ENCODE results near the gene RRP15.

- PRO-cap, result no peak
- RAMPAGE, long total RNA, 4 experiments, result no peak in any of the 4 experiments
Measured at GRCh38 chr1:212792149-212792913, 637 bp downstream of the TATDN3 start.

DNA sequence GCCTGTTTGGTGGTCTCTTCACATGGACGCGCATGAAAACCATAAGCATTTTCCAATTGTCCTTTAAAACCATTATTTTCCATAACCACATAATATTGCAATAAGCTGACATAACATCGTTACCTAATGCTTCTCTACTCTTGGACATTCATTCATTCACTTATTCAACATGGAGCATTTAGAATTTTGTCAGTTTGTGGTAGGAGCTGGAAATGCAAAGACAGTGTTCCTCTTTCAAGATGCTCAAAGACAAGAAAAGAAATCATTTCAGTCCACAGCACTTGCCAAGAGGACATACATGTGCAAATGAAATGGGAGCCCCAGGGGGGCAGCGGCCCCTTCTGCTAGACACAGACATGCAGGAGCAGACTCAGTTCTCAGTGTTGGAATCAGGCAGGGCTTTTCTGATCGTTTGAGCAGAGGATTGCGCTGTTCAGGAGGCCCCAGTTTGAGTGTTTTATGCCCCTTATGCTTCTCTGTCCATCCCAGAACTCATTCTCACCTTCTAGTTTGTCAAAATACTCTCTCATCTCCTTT is 35.6 kb upstream of the VASH2 start:
- PRO-cap, result no peak
- RAMPAGE, long total RNA, 4 experiments, result no peak in any of the 4 experiments

DNA sequence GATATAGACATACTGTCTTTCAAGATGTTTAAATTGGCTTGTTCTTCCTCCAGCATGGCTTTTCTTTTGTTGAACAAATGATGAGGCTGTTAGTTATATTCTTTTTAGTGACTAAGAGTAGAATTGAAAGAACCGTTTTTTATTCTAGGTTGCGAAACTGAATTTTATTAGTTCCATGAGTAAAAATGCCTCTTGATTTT is 112.3 kb downstream of the RPS6KC1 start:
- PRO-cap, result no peak
- RAMPAGE, long total RNA, 4 experiments, result no peak in any of the 4 experiments

GRCh38 chr1:213582486-213582728 is 405.4 kb upstream of the PROX1 start:
- PRO-cap, result no peak
- RAMPAGE, long total RNA, 4 experiments, result no peak in any of the 4 experiments

- PRO-cap, result no peak
- RAMPAGE, long total RNA, 4 experiments, result no peak in any of the 4 experiments
Measured at GRCh38 chr1:213759813-213760204, 228.0 kb upstream of the PROX1 start.

DNA sequence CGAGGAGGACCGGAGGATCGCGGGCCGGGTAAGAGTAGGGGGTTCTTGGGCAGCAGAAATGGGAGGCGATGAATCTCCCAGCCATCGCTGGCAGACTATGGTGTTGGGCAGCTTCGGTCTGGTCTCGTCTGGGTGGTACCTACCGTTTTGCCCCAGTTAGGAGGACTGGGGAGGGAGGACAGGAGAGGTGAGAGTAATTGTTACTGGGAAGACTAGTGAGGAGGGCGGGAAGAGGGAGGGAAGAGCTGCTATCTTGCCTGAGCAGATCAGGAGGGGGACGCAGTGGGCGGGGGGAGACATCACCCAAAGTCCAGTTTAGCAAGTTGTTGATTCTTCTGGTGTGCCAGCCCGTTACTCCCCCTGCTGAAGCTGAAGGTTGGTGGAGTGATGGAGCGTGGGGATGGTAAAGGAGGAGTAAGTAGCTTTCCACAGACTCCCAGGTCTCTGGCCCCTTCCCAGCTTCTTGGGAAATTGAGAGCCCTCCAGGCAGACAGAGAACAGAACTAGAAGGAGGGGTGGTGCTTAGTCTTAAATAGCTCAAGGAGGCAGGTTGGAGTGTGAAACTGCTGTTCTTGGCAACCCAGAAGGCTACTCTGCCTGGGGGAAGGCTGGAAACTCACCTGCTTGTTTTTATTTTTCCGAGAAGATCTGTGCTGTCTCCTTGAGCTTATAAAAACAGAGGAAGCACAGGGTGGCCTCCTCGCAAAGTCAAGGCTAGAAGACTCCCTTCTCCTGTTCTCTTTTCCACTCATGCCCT is 1.8 kb downstream of the PROX1 start:
- PRO-cap, result no peak
- RAMPAGE, long total RNA, 4 experiments, result start-site peak on the plus strand in 2 of 4 experiments, centred at positions 58 to 383 of the sequence, 5 to 6 reads per replicate

GRCh38 chr1:213996978-213998044 is 9.5 kb downstream of the PROX1 start:
- PRO-cap, result no peak
- RAMPAGE, long total RNA, 4 experiments, result no peak in any of the 4 experiments

- PRO-cap, result no peak
- RAMPAGE, long total RNA, 4 experiments, result no peak in any of the 4 experiments
Measured at GRCh38 chr1:214107222-214108050, 119.7 kb downstream of the PROX1 start.

- PRO-cap, result no peak
- RAMPAGE, long total RNA, 4 experiments, result no peak in any of the 4 experiments
Measured at GRCh38 chr1:214126557-214127294, 139.0 kb downstream of the PROX1 start.

DNA sequence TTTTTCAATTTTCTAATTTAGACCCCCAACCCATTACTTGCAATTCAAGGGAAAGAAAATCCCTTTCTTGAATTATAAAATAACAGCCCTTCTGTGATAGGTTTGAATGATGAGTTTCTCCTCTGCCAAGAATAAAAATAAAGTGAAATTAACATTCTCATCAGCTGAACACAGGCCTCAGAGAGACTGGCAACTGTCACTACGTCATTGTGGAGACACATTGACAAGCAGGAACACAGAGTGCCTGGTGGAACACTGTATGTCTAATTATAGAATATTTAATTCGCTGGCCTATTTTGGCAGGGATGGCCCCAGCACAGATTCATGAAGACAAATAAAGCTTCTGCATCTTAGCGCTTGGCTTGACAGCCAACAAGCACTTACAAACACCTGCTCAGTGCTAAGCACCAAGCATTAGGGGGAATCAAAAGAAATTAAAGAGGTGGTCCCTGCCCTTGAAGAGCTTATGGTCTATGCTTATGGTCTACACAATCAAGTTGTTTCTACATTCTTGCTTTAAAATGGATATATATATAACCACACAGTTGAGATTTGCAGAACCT is 52.0 kb upstream of the SMYD2 start:
- PRO-cap, result no peak
- RAMPAGE, long total RNA, 4 experiments, result no peak in any of the 4 experiments

- PRO-cap, result no peak
- RAMPAGE, long total RNA, 4 experiments, result no peak in any of the 4 experiments
Measured at GRCh38 chr1:214261008-214261519, 19.9 kb upstream of the SMYD2 start.

DNA sequence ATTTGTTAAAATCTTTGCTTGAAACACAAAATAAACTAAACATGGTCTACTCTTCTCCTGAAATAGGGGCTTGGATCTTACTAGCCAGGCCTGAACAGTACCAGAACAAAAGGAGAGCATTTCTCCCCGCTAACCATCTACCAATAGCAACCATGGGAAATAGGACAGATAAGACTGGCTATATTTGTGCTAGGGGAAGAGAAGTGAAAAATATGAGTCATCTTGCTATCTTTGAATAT is 81.1 kb downstream of the SMYD2 start:
- PRO-cap, result no peak
- RAMPAGE, long total RNA, 4 experiments, result no peak in any of the 4 experiments

DNA sequence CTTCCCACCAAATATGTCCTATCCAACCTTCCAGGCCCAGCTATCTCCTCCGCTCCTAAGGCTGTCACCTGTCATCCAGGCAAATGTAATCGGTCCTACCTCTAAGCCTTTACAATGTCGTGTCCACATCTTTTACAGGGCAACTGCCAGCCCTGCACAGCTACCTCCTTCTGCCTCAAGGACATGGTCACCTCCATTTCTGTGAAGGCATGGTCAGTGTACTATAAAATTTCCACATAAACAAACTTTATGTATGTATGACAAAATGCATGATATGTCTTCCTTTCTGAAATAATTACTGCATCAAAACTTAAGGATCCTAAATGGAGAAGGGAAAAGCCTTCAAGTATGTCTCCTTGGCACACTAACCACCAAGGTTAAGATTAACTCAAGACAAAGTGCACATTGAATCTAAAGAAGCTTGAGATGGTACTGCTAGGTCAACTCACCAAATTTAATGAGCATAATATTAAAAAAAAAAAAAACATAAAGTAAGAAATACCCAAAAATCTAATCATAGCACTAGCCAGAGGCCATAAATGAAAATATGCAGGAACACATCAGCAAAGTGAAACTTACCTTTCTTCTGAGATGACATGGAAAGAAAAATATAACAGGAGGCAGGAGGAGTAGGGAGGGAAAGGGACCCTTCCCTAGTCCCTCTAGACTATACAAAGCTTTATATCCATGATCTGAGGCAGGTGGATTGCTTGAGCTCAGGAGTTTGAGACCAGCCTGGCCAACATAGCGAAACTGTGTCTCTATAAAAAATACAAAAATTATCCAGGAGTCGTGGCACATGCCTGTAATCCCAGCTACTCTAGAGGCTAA is 34.2 kb downstream of the PTPN14 start:
- PRO-cap, result no peak
- RAMPAGE, long total RNA, 4 experiments, result no peak in any of the 4 experiments

DNA sequence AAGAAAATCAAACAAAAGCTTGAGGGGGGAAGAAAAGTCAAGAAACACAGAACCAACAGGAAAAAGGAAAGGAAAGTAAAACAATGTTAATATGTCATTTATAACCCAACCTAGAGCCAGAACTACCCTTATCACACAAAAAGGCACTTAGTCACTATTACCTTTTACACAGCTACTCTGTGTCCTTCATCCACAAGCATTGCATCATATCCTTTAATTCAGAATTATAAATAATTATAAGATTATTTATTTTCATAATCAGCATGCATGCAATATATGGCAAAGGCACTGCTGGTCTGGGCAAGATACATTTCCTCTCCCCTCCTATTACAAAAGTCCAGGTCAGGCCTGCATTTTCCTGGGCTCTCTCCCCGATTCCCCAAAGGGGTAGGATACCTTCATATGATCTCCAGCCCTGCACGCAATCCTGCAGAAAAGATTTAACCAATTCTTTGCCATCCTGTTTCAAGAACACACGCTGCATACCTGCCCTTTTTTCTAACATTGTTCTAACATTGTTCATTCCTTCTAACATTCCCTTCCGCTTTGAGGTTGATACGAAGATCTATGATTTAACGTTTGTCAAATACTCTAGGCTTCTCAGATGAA is 4.4 kb downstream of the PTPN14 start:
- PRO-cap, result no peak
- RAMPAGE, long total RNA, 4 experiments, result no peak in any of the 4 experiments

- PRO-cap, result no peak
- RAMPAGE, long total RNA, 4 experiments, result no peak in any of the 4 experiments
Measured at GRCh38 chr1:214547513-214547981, 3.9 kb downstream of the PTPN14 start.

GRCh38 chr1:215608948-215609682 is 42.0 kb downstream of the KCTD3 start:
- PRO-cap, result no peak
- RAMPAGE, long total RNA, 4 experiments, result start-site peak on the plus strand in 1 of 4 experiments, at chr1:215609462-215609508 at its widest, 6 reads per replicate

DNA sequence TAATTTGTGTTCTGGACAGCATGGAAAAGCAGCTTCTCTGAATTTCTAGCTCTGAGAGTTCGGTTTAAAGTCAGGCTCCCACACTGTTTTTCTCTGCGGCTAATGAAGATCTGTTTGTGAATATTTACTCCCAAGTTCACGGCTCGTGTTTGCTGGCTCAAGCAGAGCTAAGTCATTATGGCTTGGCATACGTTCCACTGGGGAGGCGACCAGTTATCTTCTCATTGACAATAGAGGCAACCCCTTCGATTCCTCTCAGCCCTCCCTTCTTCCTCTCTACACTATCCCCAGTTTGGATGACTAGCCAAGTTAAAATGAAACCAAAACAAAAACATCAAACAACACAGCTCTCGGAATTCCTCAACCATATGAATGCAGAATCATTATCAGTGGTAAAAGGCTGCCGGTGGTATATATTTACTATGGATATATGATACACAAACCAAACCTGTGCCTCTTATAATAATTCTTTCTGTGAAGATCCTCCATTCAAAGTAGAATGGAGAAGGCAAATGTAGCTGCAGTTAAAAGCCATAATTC is 108.1 kb upstream of the USH2A start:
- PRO-cap, result no peak
- RAMPAGE, long total RNA, 4 experiments, result no peak in any of the 4 experiments

- PRO-cap, result no peak
- RAMPAGE, long total RNA, 4 experiments, result no peak in any of the 4 experiments
Measured at GRCh38 chr1:217695754-217696218, 64.6 kb downstream of the SPATA17 start.

DNA sequence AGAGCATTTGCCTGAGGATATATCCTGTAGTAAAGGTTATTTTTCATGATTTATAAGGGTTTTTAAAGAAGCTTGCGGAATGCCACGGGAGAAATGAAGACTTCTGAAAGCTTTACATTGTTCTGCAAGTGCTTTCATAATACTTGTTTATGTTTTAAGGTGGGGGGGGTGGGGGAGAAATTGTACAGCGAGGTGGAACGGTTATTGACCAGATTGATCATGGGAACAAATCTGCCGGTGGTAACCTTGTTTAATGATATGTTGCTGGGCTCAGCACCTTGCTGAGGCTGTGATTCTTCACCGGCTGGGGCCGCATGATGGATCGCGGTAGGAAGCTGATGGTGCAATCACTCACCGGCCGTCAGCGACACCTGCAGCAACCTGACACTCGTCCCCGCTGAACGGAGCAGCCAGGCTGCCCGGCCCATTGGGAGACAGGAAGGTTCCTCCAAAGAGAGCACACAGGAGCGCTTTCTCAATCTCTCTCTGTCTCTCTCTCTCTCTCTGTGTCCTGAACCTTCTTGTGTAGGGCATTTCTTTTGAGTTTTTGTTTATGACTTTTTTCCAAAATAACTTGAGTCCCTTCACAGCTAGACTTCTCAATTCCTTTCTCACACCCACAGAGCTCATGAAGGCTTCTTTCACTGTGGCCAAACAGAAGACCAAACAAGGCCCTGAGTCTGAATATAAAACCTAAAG is 128.5 kb upstream of the RRP15 start:
- PRO-cap, result no peak
- RAMPAGE, long total RNA, 4 experiments, result no peak in any of the 4 experiments

DNA sequence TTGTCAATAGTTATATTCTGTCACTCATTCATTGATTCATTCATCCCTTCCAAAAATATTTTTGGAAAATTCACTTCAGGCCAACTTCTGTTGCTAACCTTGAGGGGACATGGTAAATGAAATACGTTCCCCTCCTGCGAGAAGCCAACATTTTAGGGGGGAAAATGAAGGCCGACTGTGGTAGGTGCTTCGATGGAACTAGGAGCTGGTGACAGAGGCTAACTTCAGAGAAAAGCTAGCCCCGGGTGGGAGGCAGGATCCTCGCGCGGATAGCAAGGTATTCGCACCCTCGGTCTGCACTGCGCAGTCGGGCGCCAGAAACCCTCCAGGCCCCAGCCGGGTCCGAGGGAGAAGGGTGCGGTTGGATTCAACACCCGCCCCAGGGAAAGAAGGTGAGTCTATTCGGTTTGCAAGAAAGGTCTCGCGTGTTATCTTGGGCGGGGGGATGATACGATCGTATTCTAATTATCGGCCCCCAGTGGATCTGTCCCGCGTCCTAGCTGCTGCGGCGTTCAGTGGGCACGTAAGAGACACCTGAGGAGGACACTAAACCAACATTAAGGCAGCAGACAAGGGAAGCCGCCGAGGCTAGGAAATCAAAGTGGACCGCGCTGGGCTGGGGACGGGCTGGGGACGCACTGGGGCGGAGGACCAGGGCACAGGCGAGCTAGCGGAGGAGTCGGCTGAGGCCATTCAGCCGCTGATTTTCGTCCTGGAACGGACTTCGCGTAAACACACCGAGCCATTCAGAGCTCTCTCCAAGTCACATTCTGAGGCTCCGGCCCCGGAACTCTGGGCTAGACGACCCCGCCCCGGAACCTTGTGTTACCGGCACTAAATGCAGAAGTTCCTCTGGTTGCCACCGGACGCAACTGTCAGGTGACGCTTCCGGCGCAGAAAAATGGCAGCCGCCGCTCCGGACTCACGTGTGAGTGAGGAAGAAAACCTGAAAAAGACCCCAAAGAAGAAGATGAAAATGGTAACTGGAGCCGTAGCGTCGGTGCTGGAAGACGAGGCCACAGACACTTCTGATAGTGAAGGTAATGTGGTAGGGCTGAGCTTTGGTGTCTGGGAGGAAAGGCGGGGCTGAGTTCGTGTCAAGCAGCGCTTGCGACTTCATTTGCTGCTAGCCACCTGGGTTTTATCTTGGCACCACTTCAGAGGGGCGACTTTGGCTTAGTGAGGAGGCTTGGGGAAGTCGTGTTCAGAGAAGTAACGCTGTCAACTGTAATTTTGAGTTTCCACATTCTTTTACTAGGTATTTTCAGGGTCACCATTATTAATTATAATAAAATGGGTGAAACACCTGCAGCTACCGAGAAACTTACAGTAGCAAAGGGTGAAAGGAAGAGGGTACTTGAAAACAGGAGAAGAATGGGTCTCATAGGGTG is at the start of gene RRP15:
Gene RRP15 (plus strand): TSS at position 878 of the 1,391 bp plus-strand sequence.
- PRO-cap, result bidirectional peak, plus-strand start at position 878 of the sequence, minus-strand start at position 772 of the sequence
- RAMPAGE, long total RNA, 4 experiments, result start-site peak on the plus strand in 4 of 4 experiments, centred at positions 875 to 896 of the sequence, 17 to 73 reads per replicate